Subcutaneous preadipocyte (primary cell): Measurements from ENCODE around the gene CAPN6.

DNA sequence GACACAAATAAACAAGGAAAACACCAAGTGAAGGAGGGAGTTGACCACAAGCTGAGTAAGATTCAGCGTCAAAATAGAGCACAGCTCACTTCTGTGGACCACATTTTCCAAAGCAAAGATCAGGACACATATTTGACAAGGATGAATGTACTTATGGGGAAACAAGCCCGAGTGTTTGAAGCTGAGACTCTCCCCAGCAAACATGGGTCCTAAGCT is 46.5 kb downstream of the PRPS1 start:
- CAGE, long polyA plus RNA = no peak

GRCh38 chrX:107736611-107737487 is 38.7 kb downstream of the TSC22D3 start:
- CAGE, long polyA plus RNA = no peak

- CAGE, long polyA plus RNA = no peak
These were observed 31.4 kb downstream of the TSC22D3 start for GRCh38 chrX:107744112-107744609.

GRCh38 chrX:108153600-108154112 is 62.1 kb downstream of the ATG4A start:
- CAGE, long polyA plus RNA = no peak

- CAGE, long polyA plus RNA = no peak
These were observed 638 bp downstream of the IRS4 start for GRCh38 chrX:108735583-108736267.

- CAGE, long polyA plus RNA = no peak
These were observed 1.9 kb upstream of the IRS4 start for GRCh38 chrX:108738377-108738576.

GRCh38 chrX:109688184-109689134 is 44.6 kb downstream of the ACSL4 start:
- CAGE, long polyA plus RNA = no peak

DNA sequence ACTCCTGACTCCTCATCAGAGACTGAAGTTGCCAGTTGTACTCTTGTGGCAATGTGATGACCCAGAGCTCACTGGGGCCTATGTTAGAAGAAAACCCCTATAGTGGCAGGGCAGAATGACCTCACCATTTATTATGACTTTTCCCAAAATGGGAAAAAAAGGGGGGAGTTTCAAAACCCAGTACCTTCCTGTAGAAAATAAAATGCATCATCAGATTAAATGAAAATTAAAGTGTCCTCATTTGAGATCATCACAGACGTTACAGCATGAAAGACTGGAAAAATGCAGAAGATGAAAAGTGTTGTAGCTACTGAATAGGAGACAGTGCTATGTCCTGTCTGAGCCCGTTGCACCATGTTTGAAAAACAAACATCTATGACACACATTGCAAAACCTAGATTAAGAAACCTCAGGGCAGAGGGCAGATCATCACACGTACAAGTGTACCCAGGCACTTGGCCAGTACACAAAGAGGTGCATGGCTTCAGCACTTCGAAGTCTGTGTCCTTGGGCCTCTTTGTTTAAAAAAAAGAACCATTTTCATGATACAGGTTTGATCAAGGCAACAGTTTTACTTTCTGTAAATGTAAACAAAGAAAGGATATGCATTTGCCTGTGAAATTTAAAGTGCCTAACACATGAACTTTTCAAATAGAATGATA is 6.9 kb upstream of the ACSL4 start:
- CAGE, long polyA plus RNA = no peak

GRCh38 chrX:110032402-110032906 is 29.5 kb downstream of the TMEM164 start:
- CAGE, long polyA plus RNA = no peak

GRCh38 chrX:110055174-110055874 is 52.4 kb downstream of the TMEM164 start:
- CAGE, long polyA plus RNA = no peak

- CAGE, long polyA plus RNA = no peak
These were observed 156.2 kb downstream of the TMEM164 start for GRCh38 chrX:110158915-110159628.

- CAGE, long polyA plus RNA = no peak
These were observed at the start of gene CAPN6 for GRCh38 chrX:111270153-111270836. Gene CAPN6 (minus strand): TSS chrX:111270483.

- CAGE, long polyA plus RNA = no peak
These were observed 83.2 kb downstream of the SERTM2 start for GRCh38 chrX:111594599-111595004.

DNA sequence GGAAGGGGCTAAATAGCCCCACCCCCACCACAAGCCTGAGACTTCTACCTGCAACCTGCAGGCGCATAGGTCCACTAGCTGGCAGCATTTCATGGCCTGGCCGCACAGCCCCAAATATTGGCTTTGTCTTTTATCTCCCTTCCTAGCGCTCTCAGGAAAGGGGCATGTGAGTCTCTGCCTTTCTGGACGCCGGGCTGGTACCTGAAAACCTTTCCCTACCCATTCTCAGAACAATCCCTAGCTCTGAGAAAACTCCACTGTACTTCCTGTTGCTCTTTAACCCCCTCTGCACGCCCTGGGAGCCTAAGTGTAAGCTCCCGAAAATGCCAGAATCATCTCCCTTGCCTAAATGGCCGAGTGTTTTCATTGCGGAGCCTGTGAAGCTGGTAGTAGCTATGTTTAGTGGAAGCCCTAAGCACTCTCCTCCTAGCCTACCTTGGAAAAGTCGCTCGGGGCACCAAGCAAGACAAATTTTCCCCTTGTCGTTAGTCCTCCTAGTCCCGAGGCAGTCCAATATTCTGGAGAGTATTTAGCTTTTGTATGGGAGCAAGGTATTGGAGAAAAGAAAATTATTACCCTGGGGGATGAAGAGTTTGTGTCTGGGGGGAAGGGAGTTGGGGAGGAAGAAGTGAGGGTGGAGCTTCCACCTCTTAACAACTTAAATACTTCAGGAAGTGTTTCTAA is 1.1 kb downstream of the RTL4 start:
- CAGE, long polyA plus RNA = no peak

- CAGE, long polyA plus RNA = no peak
These were observed 38.6 kb upstream of the LHFPL1 start for GRCh38 chrX:112718339-112718837.

DNA sequence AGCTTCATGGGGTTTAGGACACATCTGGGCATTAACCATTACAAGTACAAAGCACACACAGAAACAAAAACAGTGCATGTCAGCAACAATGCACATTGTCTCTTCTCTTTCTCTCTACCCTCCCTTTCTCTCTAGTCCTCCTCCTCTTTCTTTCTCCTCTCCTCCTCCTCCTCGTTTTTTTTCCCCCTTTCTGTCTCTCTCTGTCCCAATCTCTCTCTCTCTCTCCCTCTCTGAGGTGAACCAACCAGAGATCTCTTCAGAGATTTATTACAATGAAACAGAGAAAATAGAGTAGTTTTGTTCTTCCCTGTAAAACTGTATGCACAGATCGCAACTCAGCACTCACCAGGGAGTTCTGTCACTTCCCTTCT is 54.3 kb upstream of the LHFPL1 start:
- CAGE, long polyA plus RNA = no peak

- CAGE, long polyA plus RNA = no peak
These were observed 21.9 kb downstream of the AMOT start for GRCh38 chrX:112818767-112819049.

DNA sequence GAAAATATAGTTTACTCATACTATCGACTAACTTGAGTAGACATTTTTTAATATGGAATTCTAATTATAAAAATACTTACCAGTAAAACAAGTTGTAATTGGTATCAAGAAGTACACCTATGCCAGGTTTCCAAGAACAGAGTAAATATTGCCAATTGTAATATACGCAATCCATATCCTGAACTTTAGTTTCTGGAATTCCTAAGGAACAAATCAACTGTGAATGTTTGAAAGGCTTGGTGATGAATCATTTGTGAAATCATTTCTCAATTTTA is 3.8 kb downstream of the IL13RA2 start:
- CAGE, long polyA plus RNA = start-site peak on the minus strand centred at position 168 of the sequence, 124 bp wide, 794 and 51 reads in 2 replicates

DNA sequence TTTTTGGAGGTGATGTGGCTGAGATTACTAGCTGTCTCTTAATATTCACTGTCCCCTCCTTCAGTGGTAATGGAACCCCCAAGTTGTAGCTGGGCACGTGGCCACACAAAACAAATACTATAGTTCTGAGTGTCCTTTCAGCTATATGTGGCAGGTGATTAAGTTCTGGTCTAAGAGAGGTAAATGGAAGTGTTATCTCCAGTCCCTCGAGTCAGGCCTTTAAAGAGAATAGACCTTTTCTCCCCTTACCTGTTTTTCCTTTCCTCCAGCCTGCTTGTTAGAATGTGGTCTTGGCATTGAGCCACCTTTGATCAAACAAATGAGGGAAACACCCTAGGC is 13.1 kb upstream of the IL13RA2 start:
- CAGE, long polyA plus RNA = no peak

DNA sequence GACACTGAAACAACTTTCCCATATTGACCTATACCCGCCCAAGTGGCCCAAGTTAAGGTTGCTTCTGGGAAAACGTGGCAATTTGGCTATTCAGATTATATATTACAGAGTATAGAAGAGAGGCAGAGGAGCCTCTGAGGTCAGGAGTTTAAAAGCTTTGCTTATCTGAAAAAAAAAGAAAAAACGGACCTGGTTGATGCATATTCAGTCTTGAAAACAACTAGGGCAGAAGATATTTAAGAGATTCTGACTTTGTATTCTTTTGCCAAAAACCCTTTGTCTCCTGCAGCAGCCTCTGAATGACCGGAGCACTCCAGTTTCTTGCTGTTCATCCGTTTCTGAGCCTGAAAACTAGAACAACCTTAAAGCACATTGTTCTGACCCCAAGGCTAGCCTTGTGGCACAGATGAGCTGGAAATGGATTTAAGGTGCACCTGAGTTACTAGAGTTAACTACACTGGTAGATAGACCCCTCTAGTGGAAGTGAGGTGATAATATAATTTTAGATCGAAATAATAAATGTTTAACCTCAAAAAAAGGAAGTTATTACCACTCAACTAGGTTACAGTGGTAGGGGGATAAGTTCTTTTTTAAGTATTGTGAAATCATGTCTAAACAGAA is 2.5 kb downstream of the PLS3 start:
- CAGE, long polyA plus RNA = no peak